Cardiac ventricle fibroblast (primary cell): ENCODE measurements around a stretch of chr11.

DNA sequence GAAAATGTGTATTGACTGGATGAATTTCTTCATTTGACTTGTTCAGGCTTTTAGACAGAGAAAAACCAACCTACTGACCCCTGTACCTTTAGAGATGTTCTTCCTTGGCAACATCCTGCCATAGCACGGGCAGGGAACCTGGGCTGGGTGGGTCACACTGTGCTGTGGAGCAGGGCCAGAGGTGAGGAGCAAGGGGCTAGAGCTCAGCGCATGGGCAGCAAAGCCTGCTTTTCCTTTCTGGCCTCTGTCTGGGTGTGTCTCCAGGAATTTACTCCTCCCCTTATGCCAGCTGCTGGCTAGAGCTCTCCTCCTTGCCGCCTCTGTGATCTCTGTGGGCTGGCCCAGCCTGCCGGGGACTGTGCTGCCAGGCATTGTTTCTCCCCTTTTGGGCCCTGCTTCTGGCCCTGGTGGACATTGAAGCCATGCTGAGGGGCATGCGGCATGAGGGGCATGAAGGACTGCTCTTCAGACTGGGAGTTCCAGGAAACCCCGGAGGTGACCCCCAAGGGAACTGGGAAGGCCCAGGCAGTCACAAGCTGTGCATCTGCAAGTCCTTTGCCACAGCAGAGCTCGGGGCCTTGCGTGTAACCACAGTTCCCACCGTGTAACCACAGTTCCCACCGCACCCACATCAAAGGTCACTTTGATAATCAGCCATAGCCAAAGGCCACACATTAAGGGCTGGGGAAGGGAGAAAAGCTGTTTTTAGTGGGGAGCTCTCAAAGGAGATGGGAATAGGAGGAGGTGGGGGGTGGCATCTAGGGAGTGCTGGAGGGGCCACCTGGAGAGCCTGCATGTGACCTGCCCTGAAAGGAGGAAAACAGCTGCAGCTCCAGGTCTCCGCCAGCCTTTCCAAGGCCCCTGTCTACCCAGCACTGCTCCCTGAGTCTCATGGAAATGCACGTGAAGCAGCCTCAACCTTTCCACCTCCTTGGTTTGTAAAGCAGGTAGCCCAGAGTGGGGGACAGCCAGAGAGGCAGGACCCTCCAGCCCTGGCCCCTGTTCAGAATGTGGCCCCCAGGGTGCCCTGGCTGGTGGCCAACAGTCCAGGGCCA lies 62.2 kb downstream of the PPFIBP2 start:
- RAMPAGE, long total RNA: no peak

DNA sequence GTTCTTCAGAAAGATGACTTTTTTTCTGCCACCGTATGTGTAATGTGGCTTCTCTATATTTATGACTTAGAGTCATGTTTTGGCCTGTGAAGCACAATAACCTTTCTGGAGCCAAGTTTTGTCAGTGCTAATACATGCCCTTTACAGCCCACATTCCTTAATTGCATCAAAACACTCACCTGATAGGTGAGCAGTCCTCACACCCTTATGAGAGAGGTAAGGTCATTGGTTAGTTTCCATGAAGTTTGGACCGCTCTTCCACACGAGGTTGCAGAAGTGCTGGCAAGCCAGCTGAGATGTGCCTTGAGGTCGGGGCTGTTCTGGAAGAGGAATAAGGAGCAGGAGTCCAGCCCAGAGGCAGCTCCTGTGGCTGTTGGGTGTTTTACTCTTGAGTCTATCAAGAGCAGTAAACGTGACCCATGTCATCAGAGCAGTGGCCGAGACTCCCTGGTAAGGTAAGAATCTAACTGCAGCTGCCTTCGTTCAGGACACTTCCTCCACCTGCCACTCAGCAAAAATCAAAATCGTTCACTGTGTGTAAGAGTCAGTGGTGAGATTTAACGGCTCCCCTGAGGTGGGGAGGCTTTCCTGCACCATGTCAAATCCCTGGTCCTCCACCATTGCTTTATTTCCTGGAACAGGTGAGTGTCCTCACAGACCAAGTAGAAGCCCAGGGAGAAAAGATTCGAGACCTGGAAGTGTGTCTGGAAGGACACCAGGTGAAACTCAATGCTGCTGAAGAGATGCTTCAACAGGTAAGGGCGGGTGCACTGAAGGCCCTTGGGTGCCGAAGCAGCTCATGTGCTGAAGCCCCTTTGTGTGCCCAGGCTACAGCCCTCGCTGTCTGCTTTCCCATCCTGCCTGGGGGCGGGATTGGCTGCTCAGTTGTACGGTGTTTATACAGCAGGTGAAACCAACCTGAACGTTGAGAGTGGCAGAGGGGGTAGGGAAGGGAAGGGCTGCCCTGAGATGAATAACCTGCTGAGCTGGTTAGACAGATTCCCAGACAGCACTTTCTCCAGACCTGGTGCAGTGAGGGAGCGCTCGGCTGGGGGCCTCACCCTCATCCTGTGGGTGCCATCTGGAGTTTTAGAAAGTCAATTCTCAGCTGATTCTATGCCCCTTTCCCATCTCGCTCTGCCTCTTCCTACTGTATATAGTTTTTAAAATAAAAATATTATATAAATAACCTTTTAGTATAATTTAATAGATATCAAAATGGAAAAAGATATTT lies 76.0 kb downstream of the CYB5R2 start:
- RAMPAGE, long total RNA: no peak

- RAMPAGE, long total RNA: no peak
These were observed 68.6 kb downstream of the CYB5R2 start for GRCh38 chr11:7604749-7605146.

DNA sequence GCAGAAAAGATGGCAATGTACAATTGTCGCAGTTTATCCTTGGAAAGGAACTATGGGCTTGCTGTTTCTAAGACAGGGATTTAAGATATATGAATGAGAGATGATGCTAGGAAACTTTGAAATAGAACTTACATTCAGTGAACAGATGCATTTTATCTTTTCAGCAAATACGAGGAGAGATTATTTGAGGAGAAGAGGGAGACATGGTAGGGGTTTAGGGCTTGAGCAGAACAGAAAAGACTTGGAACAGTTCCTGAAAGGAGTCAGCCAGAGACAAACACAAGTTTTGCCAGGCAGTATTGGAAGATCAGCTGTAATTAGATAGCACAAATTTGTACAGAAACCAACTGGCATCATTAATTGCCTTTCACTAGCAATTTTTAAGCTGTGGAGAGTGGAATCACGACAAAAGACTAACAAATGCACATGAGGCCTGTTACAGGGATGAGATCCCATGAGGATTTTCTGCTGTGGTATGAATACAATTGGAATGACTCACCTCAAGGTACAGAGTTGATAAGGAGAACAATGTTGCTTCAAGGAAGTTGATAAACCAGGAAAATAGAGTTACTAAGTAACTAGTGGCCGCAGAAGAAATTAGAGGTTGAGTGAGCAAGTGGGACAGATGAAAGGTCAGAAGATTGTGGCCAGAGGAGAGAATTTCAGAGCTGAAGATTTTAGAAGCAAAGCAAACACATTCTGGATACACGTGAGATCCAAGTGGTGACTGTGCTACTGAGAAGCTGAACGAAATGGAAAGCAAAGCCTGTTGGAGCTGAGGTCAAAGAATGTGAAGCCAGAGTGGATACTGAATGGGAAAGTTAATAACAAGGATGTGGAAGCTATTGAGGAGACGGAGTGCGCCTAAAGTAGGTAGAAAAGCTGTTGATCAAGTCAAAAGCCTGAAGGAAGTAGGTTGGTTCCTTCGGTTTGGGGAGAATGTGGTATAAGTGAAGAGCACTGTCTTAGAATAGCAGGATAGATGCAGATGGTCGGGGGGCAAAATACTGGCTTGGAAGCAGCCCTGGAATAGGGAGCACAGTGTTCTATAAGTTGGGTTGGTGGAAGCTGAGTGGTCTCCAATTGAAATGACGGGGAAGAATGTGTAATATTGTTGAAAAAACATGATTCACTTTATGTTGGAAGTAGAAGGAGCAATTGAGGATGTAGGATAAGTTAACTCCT lies 67.8 kb downstream of the CYB5R2 start:
- RAMPAGE, long total RNA: no peak

DNA sequence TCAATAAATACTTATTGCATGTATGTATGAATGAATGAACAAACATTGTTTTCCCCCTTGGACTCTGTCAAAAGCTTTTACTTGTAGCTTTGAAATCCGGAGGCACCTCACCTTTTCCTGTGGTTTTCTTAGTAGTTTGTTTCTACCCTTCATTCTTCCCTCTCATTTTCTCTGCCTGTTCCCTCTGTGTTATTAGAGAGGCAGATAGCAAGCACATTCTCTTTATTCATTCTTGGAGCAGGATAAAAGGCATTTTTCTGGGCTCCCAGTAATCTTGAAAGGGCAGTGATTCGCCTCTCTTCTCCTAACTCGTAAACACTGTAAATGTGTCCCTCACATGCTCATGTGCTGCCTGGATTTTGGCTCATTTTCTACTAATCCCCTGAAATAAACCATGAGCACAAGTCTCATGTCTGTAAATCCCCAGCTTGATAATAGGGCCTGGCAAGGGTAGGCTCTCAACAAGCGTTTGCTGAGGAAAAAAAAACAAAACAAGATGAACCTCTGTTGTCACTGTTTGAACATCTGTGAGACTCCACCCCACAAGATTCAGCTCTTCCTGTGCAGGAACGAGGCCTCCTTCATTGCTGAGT lies 4.3 kb upstream of the CYB5R2 start:
- RAMPAGE, long total RNA: no peak

- RAMPAGE, long total RNA: no peak
These were observed 39.6 kb downstream of the LMO1 start for GRCh38 chr11:8223997-8224542.

- RAMPAGE, long total RNA: no peak
These were observed 9.6 kb upstream of the STK33 start for GRCh38 chr11:8603699-8603975.

- RAMPAGE, long total RNA: no peak
These were observed 620 bp downstream of the TRIM66 start for GRCh38 chr11:8681585-8682504.

DNA sequence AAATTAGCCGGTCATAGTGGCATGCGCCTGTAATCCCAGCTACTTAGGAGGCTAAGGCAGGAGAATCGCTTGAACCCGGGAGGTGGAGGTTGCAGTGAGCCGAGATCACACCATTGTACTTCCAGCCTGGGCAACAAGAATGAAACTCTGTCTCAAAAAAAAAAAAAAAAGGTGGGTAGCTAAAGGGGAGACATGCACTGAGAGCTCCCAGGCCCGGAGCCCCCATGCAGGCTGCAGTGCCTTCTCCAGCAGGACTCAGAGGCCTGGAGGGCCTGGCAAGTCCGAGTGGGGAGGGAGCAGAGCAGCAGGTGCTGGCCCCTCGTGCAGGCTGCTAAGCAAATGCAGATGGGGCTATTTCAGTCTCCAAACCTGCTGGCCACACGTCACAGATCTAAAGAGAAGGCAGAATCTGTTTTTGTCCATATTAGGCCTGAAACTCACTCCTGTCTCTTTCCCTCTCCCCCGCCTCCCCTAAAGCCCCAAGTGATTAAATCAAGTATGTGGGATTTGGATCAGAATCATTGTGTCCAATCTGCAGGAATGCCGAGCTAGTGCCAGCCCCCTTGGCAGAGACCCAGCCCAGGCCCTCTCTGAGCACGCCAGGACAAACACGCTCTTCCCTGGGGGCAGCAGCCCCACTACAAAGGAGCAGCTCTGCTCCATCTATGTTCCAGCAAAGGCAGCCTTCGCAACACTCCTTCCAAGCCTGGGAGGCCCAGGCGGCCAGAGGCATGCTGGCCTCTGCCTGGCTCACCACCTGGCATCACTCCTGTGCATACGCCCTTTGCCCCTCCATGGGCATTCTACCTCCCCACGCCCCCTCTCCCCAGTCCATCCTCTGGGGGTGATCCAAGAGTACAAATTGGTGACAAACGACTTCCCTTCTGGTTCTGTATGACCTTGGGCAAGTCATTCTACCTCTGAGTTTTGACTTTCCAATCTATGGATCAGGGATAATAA lies 26.5 kb downstream of the RPL27A start:
- RAMPAGE, long total RNA: no peak

DNA sequence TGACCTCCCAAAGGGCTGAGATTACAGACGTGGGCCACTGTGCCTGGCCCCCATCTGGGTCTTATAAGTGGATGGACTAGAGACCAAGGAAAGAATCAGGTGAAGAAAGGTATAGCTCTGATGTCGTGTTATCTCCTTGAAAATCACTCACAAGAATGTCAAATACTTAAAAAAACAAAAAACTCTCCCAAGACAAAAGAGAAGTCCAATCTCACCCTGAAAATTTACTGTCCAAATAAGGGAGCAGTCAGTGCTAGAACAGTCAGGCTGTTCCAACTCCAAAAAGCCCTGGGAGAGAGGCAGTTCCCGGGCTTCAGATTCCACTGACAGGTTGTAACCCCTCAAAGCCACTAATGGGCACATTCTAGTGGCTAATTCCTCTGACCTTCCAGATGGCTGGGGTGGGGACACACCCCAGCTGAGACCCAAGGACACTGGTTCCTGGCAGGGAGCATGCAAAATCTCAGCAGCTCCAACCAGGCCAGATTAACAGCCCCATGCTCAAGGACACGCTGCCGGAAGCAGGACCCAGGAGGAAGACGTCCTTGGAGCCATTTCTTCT lies 35.3 kb downstream of the DENND2B start:
- RAMPAGE, long total RNA: no peak

DNA sequence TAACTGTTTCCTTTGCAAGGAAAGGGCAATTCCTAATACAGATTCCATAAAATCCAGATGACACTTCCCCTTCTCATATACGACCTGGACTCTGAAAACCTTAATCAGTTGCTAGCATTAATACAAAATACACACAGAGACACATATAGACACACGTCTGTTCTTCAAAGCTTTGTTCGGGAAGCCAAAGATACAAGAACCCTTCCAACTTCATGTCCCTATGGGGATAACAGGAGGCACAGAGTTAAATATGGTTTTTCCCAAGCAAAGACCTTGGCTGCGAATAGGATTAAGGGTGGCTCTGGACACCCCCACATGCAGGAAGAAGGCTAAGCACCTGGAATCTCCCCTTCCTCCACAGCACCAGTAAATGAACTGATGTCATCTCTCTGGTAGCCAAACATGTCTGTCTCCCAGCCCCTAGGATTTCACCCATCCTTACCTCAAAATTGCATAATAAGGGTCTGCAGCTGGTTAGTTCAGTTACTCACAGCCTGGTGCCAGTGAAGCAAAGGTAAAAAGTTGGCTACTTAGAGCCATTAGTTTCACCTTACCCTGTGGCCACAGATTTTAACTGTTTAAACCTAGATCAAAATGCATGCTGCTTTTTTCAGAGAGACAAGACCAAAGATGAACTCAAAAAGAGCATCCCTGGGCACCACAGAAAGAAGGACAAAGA lies 23.1 kb upstream of the DENND2B start:
- RAMPAGE, long total RNA: no peak

DNA sequence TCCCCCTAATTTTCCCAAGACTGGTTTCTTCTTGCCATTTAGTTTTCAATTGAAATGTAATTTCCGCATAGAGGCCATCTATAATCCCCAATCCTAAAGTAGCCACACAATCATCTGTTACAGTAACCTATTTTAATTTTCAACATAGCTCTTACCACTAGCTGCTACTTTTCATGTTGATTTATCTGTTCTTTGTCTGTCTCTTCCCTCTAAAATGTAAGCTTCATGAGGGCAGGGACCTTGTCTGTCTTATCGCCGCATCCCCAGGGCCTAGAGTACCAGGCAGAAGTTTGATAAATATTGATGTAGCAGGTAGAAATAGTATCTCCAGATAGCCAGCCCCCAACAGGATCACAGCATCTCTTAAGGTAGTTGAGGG lies 14.9 kb upstream of the NRIP3 start:
- RAMPAGE, long total RNA: no peak

DNA sequence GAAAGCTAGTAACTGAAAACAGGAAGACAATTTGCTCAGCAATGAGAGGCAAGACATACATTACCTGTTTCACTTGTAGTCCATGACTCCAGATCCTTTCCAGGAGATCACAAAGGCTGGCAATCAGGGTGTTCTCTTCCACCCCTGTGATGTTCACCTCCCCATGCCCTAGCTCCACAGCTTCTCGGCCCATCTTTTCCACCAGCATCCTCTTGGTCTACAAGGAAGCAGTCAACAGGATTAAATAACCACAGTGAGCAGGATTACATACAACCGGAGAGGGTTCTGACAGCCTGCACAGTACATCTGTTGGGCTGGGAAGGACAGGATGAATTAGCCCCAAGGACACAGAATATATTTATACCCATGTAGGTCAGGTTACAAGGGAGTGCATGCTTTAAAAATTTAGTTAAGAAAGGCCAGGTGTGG lies 69.3 kb upstream of the SCUBE2 start:
- RAMPAGE, long total RNA: no peak

DNA sequence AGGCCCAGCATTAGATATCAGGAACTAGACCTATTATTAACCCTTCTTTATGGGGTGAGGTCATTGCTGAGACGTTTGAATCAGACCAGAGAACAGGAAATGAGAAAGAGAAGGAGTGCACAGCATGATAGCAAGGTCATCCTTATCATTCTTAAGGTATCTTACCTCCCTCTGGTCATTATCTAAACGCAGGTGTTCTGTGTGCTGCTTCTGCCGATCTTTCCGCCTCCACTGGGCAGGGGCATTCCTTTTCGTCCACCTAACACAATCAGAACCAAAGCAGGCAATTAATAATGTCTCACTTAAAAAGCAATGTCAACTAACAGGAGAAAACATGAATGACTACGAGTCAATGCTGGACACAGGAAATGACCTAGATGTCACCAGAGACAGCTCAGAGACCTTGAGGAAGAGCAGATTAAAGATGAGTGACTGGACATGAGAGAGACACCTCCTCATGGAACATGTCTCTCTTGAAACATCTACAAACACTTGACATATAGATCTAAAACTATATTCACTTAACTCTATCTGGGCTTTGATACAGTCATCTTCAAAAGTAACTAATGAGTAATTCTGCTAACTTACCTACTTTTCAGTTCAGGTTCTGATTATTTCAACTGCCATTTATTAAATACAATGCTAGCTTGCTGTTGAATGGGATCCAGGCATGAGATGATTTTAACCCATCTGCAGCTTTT lies 78.4 kb upstream of the SCUBE2 start:
- RAMPAGE, long total RNA: no peak

- RAMPAGE, long total RNA: no peak
These were observed 86.7 kb upstream of the SCUBE2 start for GRCh38 chr11:9178015-9178488.

GRCh38 chr11:9180719-9181411 lies 84.3 kb downstream of the DENND5A start:
- RAMPAGE, long total RNA: no peak

- RAMPAGE, long total RNA: no peak
These were observed 812 bp downstream of the TMEM41B start for GRCh38 chr11:9313593-9313969.

DNA sequence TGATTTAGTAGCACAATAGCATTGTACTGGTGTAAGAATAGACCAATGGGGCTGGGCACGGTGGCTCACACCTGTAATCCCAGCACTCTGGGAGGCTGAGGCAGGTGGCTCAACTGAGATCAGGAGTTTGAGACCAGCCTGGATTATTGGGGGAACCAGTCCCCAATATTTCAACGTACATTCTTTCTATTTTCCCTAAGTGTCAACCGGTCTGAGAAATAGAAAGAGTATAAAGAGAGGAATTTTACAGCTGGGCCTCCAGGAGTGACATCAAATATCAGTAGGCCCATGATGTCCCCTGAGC lies 9.3 kb upstream of the ZNF143 start:
- RAMPAGE, long total RNA: no peak

- RAMPAGE, long total RNA: no peak
These were observed 42.6 kb upstream of the WEE1 start for GRCh38 chr11:9530914-9531292.

DNA sequence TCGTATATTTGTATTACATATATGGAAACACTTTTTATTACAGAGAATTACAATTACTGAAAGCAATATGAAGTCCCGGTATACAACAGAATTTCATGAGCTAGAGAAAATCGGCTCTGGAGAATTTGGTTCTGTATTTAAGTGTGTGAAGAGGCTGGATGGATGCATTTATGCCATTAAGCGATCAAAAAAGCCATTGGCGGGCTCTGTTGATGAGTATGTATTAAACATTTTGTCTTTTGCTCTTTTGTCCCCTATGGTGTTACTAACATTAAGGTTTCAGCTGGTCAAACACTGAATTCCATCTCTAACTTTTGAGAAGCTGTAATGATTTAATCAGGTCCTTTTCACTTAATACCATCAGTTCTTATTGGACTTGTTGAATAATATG lies 3.0 kb downstream of the WEE1 start:
- RAMPAGE, long total RNA: no peak